ENCODE measurements around a stretch of chr2.

DNA sequence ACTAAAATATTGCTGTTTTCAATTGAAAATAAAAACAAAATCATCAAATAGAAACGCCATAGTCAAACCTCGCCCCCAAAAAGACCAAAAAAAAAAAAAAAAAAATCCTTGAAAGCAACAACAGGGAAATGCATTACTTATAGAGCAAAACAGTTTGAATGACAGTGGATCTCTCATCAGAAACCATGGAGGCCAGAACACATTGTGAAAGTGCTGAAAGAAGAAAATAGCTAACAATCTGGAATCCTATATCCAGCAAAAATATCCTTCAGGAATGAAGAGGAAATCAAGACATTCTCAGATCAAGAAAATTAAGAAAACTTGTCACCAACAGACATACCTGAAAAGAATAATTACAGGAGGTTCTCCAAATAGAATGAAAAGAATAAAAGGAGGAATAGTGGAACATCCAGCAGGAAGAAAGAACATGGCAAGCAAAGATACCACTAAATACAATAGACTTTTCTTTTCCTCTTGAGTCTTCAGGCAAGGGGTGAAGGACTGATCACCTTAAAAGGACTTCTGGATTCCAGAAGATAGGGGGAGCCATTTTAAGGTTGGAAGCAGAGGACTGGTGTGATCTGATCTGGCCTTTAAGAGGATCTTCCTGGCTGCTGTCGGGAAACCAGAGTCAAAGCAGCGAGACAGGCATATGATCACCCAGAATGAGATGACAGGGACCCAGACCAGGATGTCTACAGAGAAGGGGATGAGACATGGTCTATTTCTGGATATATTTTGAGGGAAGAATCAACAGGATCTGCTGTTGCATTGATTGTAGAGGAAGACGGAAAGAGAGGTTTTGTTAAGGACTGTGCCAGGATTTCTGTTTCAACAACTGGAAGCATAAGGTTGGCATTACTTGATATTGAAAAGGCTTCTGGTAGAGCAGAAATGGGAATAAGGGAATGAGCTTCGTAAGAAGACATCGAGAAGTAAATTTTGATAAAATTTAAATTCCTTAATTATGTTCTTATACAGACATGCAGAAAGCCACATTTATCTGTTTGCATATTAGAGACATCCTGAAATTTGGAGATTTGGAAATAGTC is 396.6 kb downstream of the B3GALT1 start:
- RRBS: no CpG with 5 or more reads among the region's 7 CpGs

GRCh38 chr2:168244133-168244876 is 3.1 kb downstream of the STK39 start:
- RRBS: no CpG with 5 or more reads among the region's 10 CpGs

DNA sequence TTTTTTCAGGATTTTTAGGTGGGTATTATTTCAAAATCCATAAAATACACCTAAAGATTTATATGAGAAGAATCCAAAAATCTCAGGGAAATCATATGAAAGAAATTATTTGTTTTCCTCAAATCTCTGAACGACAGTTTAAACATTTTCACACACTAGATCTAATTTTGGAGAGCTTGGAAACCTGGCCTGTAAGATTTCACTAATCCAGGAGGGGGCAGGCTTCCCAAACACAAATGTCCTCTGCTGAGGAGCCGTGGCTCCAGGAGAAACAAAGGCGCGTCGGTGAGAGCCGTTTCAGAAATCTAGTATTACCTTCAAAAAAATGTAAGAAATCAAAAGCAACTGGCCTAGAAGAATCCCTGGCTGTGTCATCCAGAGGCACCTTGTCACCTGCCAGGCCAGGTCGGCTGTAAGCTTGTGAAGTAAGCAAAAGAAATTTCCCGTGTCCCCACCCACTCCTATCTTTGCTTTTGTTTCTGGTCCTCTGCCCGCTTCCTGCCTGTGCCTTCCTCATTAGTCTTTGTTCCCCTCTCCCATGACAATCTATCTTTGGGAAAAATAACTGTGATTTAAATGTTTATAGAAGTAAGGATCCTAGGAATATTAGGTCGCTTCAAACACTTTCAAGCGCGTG is 99.3 kb upstream of the STK39 start:
- RRBS: no CpG with 5 or more reads among the region's 12 CpGs

DNA sequence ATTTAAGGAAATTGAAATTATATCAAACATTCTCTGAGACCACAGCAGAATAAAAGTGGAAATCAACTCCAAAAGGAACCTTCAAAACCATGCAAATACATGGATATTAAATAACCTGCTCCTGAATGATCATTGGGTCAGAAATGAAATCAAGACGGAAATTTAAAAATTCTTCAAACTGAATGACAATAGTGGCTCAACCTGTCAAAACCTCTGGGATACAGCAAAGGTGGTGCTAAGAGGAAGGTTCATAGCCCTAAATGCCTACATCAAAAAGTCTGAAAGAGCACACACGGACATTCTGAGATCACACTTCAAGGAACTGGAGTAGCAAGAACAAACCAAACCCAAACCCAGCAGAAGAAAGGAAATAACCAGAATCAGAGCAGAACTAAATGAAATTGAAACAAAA is 160.9 kb downstream of the CERS6 start:
- RRBS: no CpG with 5 or more reads among the region's 2 CpGs

GRCh38 chr2:169531120-169531655 is 21.7 kb downstream of the KLHL41 start:
- RRBS: no CpG with 5 or more reads among the region's 3 CpGs

GRCh38 chr2:169570131-169570768 is 3.4 kb downstream of the FASTKD1 start:
- RRBS: no CpG with 5 or more reads among the region's 6 CpGs

DNA sequence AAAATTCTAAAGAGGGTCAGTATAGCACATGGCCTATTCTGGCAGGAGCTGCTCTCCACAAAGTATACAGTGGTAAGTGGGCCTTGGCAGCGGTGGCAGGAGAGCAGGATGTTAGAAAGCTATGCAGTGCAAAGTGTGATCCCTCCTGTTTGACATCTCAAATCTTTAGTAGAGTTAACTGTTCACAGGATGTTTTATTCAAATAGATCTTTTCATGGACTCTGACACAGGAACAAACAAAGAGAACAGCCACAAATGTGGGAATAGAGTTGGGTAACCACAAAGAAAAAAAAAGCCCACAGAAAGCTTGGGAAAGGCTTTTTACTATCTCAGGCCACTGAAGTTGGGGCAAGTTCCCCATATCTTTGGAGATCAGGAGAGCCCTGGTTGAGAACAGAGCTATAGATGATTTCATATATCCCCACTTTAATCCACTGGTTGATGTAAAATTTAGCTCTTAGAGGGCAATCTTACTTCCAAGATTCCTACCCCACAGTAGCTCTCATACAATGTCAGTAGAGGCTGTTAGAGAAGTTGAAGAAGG is 10.5 kb downstream of the CFAP210 start:
- RRBS: no CpG with 5 or more reads among the region's 1 CpG

- RRBS: 2% methylated on average over 34 of the region's 59 CpGs
Observed at GRCh38 chr2:169734163-169734545, 522 bp downstream of the KLHL23 start.

DNA sequence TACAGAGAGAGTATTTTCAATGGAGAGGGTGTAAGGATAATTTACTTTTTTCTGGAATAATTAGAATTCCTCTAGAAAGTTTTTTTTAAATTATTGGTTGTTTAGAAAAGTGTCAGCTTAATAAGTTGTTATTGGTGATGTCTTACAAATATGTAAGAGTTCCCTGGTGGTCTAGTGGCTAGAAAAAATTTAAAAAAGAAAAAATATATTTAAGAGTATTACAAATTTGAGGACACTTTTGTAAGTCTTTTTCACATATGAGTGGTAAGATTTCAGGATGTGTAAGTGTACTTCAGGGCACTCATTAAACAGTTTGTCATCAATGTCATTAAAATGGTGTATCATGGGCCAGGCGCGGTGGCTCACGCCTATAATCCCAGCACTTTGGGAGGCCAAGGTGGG is 14.7 kb upstream of the SSB start:
- RRBS: no CpG with 5 or more reads among the region's 3 CpGs

GRCh38 chr2:170179811-170180542 is 2.0 kb downstream of the MYO3B start:
- RRBS: no CpG with 5 or more reads among the region's 5 CpGs

DNA sequence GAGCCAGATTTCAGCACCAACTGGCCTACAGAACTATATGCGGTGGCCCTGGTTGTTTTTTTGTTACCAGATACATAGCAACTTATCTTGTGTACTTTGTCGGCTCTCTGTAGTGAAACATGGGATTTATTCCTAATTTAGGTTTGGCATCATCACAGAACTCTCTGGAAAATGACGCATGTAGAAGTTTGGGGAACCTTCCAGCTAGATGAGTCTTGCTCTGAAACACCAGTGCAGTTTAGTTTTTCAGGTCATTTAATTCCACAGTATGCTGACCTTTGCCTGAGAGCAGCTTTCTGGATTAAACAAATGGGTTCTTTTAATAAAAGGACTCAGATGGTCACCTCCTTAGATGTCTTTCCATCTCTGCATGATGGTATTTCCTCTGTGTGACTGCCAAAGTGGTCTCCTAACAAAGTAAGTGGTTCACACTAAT is 39.8 kb downstream of the MYO3B start:
- RRBS: no CpG with 5 or more reads among the region's 3 CpGs

- RRBS: no CpG with 5 or more reads among the region's 6 CpGs
Observed at GRCh38 chr2:170362680-170363616, 185.0 kb downstream of the MYO3B start.

GRCh38 chr2:170505758-170506404 is 209.3 kb upstream of the SP5 start:
- RRBS: no CpG with 5 or more reads among the region's 6 CpGs

DNA sequence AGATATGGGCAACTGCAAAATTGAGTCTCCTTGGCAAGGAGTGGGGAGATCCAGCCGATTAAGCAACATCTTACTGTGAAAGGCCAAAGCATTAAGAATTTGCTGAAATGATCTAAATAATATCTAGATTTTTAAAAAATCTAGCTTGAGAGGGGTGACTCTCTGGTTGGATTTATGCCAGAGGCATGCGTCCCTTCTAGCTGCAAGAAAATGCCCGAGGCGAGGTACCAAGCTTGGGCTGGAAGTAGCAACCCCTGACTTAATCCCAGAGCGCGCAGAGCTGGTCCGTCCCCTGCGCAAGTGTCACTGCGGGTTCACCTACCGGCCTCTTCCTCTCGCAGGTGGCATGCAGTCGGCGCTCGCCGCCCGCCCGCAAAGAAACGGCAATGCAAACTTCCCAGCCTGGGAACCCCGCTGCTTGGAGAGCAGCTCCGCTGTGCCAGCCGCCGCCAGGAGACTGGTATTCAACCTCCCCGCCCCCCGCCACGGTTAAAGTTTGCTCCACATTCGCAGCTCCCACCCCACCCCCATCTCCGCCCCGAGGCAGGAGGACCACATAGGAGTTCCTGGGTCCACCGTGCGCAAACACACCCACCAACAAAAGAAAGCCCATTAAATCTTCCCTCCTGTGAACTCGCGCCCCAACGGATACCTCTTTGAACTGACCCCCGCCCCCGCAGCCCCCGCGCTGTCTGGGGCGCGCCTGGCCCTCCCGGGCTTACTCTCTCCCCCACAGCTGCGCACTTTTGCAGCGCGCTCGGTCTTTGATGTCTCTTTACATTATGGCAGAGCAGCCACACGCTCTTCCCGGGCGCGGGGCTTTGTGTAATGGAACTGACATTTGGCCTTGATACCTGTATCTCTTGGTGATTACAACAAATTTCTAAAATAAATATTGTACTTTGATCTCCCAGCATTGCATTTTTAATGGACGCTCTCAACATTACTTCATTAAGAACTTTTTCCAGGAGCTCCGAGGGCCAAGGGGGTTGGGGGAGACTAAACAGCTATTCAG is 3.3 kb upstream of the SP5 start:
- RRBS: 23% methylated on average over 4 of the region's 50 CpGs

DNA sequence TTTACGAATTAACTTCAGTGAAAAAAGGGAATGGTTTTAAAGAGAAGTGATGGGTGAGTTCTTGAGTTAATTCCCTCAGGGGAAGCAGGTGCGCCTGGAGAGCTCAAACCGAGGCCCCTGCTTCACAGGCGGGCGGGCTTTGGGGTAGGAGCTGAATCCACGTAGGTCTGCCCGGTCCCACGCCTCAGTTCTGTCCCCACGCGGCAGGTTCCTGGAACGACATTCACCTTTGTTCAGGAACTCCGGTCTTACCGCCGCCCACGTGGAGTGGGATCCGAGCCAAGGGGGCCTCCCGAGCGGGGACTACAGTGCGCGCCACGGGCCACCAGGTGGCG is 44.2 kb downstream of the GORASP2 start:
- RRBS: under 1% methylated on average over 14 of the region's 22 CpGs

GRCh38 chr2:171049495-171050295 is 111.0 kb downstream of the TLK1 start:
- RRBS: no CpG with 5 or more reads among the region's 10 CpGs

GRCh38 chr2:171051350-171051622 is 109.4 kb downstream of the TLK1 start:
- RRBS: no CpG with 5 or more reads among the region's 1 CpG

DNA sequence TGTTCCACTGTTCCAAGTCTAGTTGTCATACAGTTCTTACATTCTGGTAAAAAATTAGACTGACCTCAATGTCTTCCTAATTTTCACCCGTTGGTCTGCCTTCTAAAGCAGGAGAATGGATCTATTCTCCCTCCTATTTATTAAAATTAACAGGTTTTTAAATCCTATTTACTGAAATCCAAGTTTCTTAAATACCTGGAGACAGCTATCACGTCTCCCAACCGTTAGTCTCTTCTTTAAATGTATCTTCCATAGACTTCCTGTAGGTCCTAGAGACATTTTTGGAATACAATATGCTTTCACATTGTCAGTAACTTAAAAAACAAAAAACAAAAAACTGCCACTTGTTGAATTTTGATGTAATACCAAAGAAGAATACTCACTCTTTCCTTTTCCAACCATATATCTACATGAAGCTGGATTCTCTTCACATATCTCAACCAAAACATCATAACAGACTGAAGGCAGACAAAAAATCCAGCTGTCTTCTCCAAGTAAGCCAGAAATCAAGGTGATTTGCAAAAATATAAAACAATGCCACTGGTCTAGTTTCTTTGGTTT is 4.8 kb downstream of the TLK1 start:
- RRBS: no CpG with 5 or more reads among the region's 3 CpGs

GRCh38 chr2:171430848-171431550 is 2.8 kb downstream of the METTL8 start:
- RRBS: no CpG with 5 or more reads among the region's 6 CpGs

Data from AG10803 (cell line).